Hematopoietic multipotent progenitor cell (in vitro differentiated cells): ENCODE data around the genes TRAPPC8, MEP1B and CCDC178.

DNA sequence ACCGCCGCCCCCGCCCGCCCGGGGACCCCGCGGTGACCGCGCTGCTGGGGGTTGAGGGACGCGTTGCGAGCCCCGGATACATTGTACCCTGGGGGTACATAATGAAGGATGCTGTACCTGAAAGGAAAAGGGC, 1.1 kb upstream of the B4GALT6 start:
- CAGE, long polyA plus RNA, result no peak

DNA sequence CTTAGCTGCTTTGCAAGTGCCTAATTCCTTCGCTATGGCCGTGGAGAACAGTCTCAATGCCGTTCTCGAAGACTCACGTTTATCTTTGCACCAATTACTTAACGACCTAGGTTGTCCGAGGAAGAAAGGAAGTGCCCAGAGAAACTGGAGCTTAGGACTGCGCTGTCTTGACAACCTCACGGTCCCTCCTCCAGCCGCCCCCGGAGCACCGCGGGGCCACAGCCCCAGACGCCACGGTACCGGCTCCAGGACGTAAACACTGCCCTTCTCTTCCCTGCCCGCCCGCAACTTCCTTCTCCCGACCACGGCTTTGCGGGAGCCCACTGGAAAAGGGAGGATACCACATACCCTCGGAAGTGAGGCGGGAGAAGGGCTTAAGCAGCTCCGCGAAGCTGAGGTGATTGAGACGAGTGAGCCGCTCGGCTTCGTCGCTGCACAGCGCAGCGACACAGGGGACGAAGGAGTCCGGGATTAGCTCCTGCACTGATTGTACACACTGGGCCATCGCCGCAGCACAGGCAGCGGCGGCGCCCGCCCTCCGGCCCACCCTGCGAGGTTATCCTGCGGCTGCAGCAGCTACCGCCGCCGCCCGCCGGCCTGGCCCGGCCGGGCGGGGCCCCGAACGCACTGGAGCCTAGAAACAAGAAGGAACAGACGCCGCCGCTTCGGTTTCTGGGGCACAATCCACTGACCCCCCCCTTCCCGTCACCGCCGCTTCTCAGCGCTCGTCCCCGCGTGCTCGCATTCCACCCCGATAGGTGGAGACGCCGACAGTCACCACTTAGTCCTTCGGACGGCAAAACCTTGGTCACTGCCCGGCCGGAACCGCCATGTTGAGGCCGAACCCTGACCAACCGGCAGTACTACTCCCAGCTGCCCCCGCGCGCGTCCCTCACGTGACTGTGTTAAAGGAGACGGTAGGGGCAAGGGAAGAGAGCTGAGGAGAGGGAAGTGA, at the start of gene TRAPPC8:
TRAPPC8 (minus strand) TSS at position 869 of the 955 bp plus-strand sequence.
- CAGE, long polyA plus RNA, result no peak

DNA sequence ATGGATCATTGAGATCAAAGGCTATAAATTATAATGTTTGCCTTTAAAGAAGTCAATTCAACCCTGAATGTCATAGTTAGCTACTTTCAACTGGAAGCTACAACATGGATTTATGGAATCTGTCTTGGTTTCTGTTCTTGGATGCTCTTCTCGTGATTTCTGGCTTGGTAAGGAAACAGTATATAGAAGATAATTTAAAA, at the start of gene MEP1B:
MEP1B (plus strand) TSS at position 73 of the 200 bp plus-strand sequence.
- CAGE, long polyA plus RNA, result no peak

- CAGE, long polyA plus RNA, result no peak
These were observed 19.9 kb downstream of the MEP1B start for GRCh38 chr18:32209733-32210045.

GRCh38 chr18:32286890-32288229, 97.5 kb downstream of the MEP1B start:
- CAGE, long polyA plus RNA, result no peak

DNA sequence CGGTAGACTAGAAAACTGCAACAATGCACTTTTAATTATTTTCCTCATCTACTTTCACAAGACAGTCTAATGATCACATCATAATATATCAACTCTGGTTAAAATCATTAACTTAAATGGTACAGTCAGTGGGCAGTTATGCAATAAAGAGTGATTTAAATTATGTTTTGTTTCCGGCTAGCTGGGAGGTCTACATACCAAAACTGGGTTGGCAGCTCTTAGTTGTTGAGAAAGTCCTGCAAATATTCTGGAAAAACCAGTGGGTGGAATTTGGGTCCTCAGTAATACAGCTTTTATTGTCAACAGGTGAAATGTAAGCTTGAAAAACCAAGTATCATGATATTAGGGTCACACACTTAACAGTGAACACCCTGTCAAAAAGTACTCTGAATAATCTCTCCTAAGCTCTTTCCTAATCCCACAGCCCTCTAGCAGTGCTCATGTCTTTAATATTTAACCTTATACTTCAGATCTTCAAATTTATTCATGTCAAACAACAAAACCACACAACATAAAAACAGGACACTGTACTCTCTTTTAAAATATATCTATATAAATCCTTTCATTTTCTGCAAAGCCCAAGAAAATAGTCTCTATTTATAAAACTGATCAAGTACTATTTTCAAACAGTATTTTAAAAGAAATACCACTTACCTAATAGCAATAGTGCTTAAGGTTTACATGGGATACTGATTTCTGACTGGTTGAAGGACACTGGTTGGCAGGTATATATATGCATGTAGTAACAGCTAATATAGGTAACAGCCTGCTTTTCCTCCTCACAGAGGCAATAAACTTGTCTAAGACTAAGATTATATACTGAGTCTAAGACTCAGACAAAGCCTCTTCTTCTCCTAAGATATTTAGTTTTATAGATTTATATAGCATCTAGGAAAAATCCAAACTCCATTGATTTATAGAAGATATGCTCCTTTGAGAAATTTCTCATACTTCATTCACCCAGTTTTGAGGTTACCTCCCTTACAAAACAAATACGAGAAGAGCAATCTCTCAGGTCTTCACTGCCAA, 103.8 kb downstream of the GAREM1 start:
- CAGE, long polyA plus RNA, result no peak

GRCh38 chr18:32469190-32469646, 1.5 kb downstream of the GAREM1 start:
- CAGE, long polyA plus RNA, result no peak

- CAGE, long polyA plus RNA, result no peak
These were observed 324.2 kb downstream of the CCDC178 start for GRCh38 chr18:33116293-33116815.

DNA sequence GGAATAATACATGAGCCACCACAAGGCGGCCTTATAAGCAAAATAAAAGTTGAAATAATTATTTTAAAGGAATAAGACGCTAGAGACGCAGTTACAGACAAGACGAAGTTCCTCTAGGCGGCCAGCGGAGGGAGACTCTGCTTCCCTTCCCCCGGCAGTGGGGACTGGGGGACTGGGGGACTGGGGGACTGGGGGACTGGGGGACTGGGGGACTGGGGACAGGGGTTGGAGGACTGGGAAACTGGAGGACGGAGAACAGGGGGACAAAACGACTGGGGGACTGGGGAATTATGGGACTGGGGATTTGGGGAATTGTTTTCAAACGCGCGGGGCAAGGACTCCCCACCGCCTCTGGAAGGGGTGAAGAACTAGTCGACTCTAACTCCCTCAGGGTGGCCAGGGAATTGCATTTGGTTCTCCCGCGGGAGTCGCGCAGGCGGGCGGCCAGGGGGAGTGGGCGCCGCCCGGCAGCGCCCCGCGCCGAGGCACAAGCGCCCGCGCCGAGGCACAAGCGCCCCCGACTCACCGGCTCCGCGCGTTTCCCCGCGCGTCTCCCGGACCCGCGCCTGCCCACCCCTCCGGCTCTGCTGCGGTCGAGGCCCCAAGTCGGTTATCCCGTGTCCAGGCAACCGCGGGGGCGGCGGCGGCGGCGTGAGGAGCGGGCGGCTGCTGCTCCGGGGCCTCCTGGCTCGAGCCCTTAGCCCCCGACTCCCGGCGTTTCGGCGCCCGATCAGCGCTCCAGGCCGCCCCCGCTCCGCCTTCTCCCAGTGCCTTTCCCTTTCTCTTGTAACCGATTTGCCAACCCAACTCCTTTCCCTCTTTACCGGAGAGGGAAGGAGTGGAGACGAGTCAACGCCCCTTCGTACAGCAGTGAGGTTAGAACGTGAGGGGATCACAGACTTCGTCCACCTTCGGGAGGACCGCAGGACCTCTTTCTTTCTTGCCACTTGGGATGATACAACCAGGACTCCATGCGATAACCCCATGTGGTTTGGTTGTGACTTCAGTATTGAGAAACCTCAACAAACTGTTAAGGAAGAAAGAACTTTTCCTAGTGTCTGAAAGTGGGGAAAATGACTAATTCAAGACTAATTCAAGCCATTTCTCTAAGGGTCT, at the start of gene CCDC178:
CCDC178 (minus strand) TSS at position 595 of the 1,116 bp plus-strand sequence.
- CAGE, long polyA plus RNA, result no peak

DNA sequence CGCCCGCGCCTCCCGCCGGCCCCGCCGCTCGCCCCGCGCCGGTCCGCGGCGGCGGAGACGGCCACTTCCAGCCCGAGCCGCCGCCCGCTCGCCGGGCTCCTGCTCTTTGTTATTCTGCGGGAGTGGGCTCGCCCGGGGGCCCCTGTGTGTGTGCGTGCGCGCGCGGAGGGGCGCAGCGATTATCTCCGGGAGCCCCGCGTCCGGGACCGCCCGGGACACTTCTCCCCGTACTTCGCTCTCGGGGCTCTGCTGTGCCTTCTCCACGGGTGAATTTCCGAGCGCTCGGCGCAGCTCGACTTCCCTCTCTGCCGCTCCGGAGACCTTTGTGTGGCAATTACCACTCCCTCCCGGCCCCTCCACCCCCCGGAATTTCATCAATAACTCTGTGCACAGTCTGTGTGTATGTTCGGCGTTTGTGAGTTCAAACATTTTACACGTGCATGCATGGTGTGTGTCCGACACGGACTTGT, 724 bp downstream of the ASXL3 start:
- CAGE, long polyA plus RNA, result no peak

- CAGE, long polyA plus RNA, result no peak
These were observed 215.7 kb upstream of the DTNA start for GRCh38 chr18:34494387-34494718.

DNA sequence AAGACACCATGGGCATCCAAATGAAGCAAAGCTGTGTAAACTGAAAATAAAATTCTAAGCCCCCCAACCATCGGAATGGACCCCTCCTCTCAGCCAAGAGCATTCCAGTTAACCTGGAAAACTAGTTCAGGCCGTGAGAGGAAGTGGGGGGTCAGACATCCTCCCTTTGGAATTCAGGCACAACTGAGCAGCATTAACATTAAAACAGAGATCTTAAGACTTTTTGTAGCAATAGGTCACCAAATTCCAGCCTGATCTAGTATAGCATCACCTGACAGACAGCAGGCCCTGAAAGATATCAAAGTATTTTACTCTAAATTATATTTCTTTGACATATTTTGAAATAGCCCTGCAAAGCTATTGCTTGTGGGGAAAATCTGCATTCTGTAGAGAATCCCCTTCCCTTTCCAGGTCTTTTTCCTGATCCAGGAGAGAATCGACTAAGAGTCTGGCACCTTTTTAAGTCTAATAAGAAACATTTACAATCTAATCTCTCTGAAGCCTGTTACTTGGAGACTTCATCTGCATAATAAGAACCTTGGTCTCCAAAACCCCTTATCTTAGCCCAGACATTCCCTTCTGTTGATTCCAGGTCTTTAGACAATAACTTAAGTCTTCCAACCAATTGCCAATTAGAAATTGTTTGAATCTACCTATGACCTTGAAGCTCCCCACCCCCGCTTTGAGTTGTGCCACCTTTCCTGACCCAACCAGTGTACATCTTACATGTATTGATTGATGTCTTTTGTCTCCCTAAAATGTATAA, 49.8 kb upstream of the DTNA start:
- CAGE, long polyA plus RNA, result no peak

DNA sequence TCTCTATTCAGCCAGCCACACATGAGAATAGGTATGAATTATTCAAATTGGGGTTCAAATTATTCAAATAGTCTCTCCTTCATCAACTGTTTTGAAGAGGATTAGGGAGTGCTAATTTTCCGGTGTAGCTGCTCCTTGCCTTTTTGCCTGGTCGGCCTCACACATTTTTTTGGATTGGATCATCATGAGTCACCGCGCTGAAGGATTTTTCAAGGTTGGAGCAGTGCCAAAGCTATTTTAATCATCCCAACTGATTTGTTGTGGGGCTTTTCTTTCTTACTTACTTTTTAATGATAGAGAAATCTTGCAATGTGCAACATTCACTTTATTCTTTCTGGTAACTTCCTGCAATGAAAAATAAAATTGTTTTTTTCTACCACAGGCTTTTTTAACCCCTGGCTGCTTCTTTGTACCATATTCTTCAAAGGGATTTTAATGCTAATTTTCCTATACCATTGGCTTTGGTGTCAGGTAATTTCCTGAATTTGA, 2.4 kb upstream of the DTNA start:
- CAGE, long polyA plus RNA, result no peak

DNA sequence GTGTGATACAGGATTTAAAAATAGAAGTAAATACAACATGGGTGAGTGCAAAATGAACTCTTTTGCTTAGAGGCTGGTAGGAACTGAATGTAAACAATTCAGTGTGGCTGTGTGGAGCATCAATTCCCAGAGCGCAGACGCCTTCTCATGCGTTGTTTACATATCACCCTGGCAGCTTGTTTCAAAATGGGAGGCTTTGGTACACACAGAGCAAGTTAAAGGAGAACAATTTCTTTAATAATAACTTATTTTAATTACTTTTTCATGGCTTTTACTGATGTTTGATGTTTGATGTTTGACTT, 916 bp downstream of the DTNA start:
- CAGE, long polyA plus RNA, result no peak

DNA sequence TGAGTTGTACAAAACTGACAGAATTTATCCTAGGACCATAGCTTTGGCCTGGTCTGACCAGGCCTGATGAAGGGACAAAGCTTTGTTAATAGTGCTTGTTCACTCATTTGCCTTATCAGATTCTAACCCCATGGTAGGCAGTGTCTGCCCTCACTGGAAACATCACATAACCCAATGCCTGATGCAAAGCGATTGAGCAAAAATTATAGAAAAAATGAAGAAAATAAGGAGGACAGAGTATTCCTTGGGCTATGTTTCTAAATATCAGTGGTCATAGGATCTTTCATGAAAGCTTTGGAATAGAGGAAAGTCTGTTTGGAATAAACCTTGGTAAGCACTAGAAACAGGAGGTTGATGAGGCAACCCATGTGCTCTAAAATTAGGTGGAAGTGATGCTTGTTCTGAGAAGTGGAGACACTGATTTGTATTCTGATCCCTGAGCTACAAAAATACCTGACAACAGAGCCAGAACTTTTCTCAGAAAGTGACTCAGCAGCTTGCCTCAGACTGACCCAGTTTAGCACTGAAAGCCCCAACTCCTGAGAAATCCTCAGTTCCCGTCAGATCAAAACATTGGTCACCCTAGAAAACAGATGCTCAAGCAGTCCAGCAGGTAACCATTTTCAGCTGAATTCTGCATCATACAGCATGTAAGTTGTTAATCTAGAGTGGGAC, 131.4 kb upstream of the MAPRE2 start:
- CAGE, long polyA plus RNA, result no peak

GRCh38 chr18:34959982-34960557, 81.1 kb upstream of the MAPRE2 start:
- CAGE, long polyA plus RNA, result no peak

DNA sequence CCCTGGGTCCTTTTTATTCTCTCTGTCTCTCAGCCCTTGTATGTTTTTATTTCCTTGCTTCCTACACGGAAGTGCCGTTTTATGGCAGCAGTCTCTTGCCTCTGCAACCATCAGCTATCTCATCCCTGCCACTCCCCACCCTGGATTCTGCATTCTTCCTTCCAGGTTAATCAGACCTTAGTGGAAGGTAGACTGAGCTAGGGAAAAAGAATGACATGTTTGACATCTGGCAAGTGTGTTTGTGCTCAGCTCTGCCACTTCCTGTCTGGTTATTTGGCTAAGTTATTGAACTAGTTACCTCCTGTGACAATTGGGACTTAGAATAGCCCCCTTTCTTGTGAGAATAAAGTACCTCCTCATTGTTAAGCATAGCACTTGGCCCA, 11.0 kb upstream of the MAPRE2 start:
- CAGE, long polyA plus RNA, result no peak

GRCh38 chr18:35131629-35132453, 90.6 kb downstream of the MAPRE2 start:
- CAGE, long polyA plus RNA, result no peak

DNA sequence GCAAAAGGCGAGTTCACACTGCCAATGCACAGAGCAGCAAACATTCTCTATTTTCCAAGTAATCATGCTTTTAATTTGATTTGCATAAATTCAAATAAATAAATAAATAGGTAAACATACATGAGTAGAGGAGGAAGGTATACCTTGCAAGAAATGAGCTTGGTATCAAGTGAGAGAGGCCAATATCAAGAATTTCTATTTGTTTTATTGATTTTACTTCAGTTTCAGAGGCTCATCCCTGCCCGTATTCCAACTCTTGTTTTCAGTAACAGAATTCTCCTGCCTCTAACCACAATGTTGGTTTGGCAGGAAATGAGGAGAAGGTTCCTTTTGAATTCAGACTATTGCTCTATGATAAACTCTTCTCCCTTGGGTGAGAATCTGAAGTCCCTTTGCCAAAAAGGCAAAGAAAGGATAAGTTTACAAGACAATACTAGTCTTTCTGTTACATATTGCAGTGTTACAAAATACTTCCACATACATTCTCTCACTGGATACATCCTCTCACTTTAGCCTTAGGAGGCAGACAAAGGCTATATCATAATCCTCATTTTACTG, 68.3 kb upstream of the ZNF397 start:
- CAGE, long polyA plus RNA, result no peak

- CAGE, long polyA plus RNA, result no peak
These were observed 428 bp downstream of the ZNF24 start for GRCh38 chr18:35343722-35344261.